ENCODE results near the genes SEPTIN14 and ERV3-1.

- PRO-cap, result no peak
CAGE:
- cytosol, long polyA plus RNA, result no peak
- long polyA plus RNA, result no peak
- nucleus, long polyA plus RNA, result no peak
These were observed 54.2 kb downstream of the EGFR start for GRCh38 chr7:55072757-55073626.

DNA sequence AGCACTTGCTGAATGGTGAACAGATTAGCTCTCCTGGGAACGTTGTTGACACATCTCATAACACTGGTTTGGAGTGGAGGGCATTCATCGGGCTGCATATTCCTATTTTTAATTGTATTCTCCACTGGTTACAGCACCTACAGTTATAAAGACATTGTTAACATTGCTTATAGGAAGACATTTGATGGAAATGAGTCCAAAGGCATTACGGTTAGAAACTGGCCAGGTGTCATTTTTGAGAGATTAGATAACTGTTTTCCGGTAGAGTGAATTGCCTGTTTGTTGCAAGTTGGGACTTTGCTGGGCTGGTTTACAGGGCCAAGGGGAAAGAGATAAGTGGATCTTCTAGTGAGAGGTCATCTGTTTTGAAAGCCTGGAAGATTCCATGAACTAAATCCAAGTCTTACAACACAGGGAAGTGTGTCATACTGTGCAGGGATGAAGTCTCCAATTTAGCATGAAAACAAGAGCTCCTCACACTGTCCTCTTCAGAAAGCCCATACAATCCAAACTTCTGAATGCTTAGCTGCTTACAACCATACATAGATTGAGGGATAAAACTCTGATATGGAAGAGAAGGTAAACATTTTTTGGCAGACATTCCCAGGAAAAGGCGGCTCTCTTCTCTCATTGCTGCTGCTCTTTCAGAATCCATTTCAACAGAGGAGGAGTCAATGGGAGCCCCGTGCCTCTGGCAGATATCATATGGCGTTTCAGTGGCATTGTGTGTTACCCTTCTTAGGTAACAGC lies 102.0 kb downstream of the EGFR start:
- PRO-cap, result no peak
CAGE:
- cytosol, long polyA plus RNA, result no peak
- long polyA plus RNA, result no peak
- nucleus, long polyA plus RNA, result no peak

DNA sequence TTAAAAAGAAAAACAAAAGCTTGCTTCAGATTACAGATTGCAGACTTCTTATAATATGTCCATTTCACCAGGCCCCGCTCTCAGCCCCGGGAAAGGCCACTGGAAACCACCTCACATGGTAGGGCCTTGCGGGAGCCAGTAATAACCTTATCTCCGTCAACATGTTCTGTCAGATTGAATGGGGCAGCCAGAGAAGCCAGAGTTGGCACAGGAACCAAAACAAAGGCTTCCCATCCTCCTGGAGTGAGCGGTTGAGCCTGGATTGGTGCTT lies 108.9 kb downstream of the EGFR start:
- PRO-cap, result no peak
CAGE:
- cytosol, long polyA plus RNA, result no peak
- long polyA plus RNA, result no peak
- nucleus, long polyA plus RNA, result no peak

- PRO-cap, result no peak
CAGE:
- cytosol, long polyA plus RNA, result no peak
- long polyA plus RNA, result no peak
- nucleus, long polyA plus RNA, result no peak
These were observed 103.0 kb downstream of the VOPP1 start for GRCh38 chr7:55469217-55469817.

DNA sequence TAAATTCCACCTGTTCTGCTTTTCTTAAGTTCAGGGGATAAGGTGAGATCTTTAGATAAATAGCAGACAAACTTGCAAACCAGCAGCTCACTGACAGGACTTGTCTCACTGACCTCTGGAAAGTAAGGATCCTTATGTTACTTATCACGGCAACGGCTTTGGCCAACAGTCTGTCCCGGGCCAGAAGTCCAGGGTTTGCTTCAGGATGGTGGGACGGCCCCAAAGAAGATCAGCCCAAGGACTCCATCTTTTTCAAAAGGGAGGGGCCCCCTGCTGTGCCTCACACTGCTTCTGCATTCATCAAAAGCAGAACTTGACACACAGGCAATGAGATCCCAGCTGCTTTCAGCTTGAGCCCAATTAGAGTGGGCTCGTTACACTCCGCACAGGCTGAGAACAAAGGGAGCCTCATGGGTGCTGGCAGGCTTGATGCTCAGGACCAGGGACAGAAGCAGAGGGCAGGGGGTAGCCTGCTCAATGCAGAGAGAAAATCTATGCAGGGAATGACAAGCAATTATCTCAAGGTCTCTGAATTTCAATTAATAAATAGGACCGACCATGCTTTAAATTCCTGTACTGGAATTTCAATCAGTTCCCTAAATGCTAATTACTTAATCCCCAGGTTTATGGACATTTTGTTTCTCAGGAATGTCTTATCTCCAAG lies 45.5 kb downstream of the VOPP1 start:
- PRO-cap, result no peak
CAGE:
- cytosol, long polyA plus RNA, result no peak
- long polyA plus RNA, result no peak
- nucleus, long polyA plus RNA, result no peak

DNA sequence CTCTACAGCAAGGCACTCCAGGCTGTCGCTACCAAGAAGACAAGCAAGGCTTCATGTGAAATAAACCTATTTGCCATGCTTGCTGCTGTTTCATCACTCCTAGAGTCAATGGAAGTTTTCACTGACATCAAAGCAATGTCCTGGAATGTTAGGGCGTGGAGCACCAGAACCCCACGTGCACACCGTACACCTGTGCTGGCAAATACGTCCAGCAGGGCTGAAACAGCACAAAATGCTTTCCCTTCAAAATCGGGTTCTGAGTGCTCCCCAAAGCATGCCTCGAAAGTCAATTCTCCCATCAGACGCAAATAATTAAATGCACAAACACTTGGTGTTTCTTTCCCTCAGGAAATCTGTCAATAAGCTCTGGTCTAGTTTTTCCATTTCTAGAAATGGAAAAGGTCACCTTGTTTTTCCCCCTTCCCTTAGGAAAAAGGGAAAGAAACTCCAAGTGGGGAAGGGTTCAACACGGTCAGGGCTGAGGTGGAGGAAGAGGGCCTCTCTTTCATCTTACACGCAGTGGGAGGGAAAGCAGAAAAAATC lies 21.1 kb downstream of the VOPP1 start:
- PRO-cap, result no peak
CAGE:
- cytosol, long polyA plus RNA, result no peak
- long polyA plus RNA, result no peak
- nucleus, long polyA plus RNA, result no peak

DNA sequence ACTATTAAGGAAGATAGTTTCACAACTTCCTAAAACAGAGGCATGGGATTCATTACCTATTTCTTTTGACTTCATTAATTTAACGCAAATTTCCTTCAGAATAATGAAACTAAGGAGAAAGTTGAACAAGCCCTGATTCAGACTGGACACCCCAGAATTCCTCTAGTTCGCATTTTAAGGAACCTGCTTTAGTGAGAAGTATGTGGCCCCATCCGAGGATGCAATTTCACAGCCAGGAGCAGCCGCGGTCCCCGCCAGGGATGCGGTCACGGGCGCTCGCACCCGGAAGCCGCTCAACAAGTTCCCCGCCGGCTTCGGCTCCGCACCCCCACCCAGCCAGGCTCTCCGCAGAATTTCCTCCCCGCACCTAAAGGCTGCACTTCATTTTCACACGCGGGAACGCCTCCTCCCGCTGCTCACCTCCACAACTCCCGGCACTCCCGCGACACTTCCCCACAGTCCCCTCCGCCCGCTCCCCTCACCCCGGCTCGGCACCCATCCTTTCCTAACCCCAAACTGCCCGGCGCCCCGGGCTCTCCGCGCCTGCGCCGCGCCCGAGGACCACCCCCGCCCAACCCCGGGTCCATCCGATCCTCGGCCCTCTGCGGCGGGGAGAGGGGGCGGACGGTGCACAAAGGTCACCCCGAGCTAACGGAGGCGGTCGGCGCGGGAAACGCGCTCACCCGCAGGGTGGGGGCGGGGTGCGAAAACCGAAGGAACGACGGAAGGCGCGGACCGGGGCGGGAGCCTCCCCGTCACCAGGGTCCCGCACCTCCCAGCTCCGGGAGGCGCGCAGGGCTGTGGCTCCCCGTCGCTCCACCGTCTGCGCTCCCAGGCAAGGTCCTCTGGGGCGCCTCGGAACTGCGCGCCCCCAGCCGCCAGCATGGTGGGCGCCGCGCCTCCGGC lies 707 bp downstream of the VOPP1 start:
- PRO-cap, result no peak
CAGE:
- cytosol, long polyA plus RNA, result no peak
- long polyA plus RNA, result start-site peak on the minus strand centred at position 469 of the sequence, 157 bp wide, 7 and 6 reads in 2 replicates
- nucleus, long polyA plus RNA, result no peak

GRCh38 chr7:55573276-55573576 lies 924 bp upstream of the VOPP1 start:
- PRO-cap, result no peak
CAGE:
- cytosol, long polyA plus RNA, result no peak
- long polyA plus RNA, result no peak
- nucleus, long polyA plus RNA, result no peak

DNA sequence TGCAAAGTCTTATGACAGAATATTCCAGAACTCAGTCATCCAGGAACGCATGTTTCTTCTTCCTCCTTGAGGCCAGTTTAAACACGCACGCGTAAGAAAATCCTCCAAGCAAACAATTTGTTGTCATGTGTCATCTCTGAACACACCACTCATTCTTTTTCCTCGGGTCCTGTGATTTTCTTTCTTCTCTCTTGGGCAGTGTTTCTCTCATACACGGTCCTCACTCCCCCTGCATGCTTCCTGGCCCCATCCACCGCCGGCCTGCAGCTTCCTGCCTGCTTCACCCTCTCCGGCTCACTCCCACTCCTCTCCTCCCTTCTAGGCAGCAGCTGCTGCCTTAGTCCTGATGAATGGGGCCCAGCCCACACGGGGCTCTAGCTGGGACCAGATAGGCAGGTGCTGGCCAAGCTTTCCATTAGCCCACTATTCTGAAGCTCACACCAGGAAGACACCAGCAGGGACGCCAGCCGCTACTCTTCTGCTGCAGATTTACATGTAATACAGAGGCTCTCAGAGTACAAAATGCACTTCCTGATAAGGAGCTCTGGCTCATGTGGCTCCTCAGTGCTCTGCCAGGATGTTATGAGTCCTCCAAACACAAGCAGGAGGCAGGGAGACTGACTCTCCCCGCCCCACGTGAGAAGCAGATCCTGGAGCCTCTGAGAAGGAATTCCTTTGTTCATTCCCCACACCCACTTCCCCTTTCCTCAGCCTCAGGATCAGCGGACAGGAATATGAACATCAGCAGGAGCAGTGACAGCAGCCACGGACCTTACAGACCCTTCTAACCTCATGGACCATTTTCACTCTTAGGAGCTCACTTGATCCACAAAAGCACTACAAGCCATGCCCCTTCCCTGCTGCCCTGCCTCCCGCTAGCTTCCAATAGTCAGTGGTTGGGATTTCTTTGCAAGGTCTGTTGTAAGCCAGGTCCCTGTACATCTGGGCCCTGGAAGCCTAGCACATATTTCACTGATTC lies 117.0 kb upstream of the VOPP1 start:
- PRO-cap, result no peak
CAGE:
- cytosol, long polyA plus RNA, result no peak
- long polyA plus RNA, result no peak
- nucleus, long polyA plus RNA, result no peak

GRCh38 chr7:55862695-55862934 lies at the start of gene SEPTIN14:
Gene SEPTIN14 (minus strand): TSS chr7:55862752.
- PRO-cap, result no peak
CAGE:
- cytosol, long polyA plus RNA, result no peak
- long polyA plus RNA, result no peak
- nucleus, long polyA plus RNA, result no peak

GRCh38 chr7:56087195-56087659 lies 5.5 kb downstream of the PHKG1 start:
- PRO-cap, result no peak
CAGE:
- cytosol, long polyA plus RNA, result no peak
- long polyA plus RNA, result no peak
- nucleus, long polyA plus RNA, result no peak

DNA sequence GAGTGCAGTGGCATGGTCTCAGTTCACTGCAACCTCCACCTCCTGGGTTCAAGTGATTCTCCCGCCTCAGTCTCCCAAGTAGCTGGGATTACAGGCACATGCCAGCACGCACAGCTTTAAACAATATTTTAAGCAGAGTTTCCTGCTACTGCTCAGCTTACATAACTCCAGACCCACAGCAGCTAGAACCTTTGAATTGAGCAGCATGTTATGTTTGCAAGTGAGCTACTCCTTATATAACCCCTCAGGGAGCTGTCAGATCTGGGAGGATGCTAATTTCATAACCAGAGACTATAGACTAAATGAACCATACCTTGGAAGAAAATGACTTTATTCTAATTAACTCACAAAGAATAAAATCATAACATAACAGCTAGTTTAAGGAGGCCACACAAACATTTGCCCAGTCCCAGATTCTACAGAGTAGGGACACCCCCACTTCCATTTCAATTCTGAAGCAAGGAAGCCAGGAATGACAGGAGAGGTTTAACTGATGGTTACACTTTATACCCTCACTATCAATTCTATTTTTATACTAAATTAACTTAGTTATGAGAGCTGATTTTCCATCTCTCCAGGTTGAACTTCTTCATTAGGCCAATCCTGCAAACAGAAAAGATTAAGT lies 4.9 kb downstream of the CHCHD2 start:
- PRO-cap, result no peak
CAGE:
- cytosol, long polyA plus RNA, result no peak
- long polyA plus RNA, result no peak
- nucleus, long polyA plus RNA, result no peak

DNA sequence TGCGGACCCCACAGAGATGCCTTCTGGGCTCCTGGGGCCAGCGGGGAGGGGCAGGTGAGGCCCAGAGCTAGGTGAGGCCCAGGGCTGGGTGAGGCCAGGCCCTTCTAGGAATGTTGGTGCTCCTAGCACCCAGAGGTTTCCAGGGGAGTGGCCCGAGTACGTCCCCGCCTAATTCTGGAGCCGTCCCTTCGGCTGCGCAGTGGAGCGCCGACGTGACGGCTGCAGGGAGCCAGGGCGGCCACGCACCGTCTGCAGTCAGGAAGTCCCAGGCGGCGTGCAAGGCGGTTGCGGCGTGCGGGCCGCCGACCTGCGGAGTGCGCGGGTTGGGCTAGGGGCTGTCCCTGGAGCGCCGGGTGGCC lies 58.3 kb upstream of the NUPR2 start:
- PRO-cap, result no peak
CAGE:
- cytosol, long polyA plus RNA, result no peak
- long polyA plus RNA, result no peak
- nucleus, long polyA plus RNA, result no peak

DNA sequence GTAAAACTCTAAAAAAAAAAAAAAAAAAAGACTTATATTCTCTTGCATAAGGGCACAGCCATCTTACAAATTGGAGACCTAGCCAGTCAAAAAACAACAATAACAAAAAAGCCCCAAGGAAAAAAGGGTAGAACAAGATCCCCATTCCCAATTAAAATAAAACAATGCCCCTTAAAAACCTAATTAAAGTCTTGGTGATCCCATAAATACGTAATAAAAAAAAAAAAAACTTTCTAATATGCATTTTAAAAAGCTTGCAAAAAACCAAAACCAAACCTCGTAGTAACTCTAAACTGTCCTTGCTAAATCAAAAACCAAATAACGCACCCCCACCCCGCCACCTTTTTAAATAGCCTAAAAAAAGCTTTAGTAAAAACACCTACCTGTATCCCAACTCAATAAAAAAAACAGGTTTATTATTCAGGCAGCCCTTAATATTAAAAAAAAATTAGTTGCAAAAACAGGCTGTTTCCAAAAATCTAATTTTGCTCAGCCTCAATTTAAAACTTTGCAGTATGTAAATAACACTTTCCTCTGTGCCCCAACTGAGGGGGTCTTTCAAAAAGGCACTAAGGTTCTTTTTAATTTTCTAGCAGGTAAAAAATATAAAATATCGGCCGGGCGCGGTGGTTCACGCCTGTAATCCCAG lies 52.7 kb downstream of the ZNF680 start:
- PRO-cap, result no peak
CAGE:
- cytosol, long polyA plus RNA, result no peak
- long polyA plus RNA, result no peak
- nucleus, long polyA plus RNA, result start-site peak on the minus strand centred at position 127 of the sequence, 134 bp wide, 6 and 7 reads in 2 replicates; start-site peak on the minus strand centred at position 315 of the sequence, 55 bp wide, 12 and 5 reads in 2 replicates

DNA sequence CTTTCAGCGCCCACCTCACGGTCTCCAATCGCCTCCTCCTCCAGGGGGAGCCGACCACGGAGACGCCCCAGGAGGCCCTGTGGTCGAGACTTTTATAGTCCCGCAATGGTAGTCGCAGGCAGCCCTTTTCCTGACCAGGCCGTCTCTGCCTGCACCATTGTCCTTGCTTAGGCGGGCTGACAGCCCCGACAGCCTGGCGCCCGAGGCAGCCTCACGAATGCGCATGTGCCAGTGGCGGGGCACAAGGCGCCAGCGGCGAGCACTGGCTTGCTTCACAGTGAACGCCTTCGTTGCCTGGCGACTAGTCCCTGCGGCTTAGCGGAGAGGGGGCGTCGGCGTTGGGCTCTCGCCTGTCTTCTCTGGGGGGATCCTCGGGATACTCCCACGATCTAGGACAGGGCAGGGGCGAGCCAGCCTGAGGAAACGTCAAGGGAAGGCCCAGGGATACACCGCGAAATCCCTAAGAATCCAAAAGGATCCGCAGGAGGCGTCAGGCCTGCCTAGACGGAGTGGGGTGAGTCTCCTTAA lies 20.7 kb upstream of the ZNF273 start:
- PRO-cap, result no peak
CAGE:
- cytosol, long polyA plus RNA, result no peak
- long polyA plus RNA, result no peak
- nucleus, long polyA plus RNA, result no peak

- PRO-cap, result bidirectional peak, plus-strand start at chr7:65006806, minus-strand start at chr7:65006721
CAGE:
- cytosol, long polyA plus RNA, result no peak
- long polyA plus RNA, result start-site peak on the minus strand at chr7:65006675-65006730, 47 and 15 reads in 2 replicates
- nucleus, long polyA plus RNA, result no peak
These were observed at the start of gene ERV3-1 for GRCh38 chr7:65006141-65007093. Gene ERV3-1 (minus strand): TSS chr7:65006687.

DNA sequence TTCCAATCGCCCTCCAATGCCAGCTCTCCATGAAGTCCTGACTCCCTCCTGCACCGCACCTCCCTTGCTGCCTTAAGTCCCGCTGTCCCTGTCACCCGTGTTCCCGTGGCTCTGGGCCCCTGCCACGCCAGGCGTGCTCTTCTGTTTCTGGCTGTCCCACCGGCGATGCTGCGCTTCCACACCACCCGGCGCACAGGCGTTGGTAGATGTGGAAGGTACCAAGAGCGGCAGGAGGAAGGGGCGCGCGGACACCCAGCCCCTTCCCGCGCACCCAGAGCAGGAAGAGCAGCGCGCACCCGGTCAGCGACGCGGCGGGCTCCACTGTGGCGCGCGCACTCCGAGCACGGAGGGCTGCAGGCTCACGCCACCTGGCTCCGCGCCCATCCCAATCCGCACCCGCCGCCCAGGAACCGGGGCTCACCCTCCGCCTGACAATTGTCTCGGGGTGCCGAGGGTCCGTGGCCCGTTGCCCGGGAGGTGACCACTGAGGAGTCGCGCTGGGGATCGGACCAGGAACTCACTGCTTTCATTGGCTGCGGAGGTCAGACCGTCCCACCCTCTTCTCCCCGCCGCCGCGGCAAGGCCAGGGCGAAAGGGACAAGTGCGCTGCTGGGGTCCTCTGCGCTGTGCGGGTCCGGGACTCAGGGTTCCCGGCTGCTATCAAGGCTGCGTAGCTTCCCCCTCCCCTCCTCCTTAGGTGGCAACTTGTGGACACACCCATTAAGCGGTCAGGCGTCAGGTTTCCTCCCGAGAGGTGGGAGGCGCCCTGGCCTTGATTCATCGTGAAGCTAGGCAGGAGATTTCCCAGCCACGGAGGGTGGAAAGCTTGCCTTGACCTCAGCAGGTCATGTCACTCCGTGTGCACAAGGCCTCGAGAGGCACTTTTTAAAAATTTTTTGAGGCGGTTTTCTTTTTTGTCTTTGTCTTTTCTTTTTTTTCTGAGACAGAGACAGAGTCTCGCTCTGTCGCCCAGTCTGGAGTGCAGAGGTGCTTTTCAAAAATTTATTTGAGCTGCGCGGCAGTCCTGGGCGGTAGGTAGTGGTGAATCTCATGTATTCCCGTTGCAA lies 121.5 kb upstream of the ZNF92 start:
- PRO-cap, result no peak
CAGE:
- cytosol, long polyA plus RNA, result no peak
- long polyA plus RNA, result no peak
- nucleus, long polyA plus RNA, result no peak

DNA sequence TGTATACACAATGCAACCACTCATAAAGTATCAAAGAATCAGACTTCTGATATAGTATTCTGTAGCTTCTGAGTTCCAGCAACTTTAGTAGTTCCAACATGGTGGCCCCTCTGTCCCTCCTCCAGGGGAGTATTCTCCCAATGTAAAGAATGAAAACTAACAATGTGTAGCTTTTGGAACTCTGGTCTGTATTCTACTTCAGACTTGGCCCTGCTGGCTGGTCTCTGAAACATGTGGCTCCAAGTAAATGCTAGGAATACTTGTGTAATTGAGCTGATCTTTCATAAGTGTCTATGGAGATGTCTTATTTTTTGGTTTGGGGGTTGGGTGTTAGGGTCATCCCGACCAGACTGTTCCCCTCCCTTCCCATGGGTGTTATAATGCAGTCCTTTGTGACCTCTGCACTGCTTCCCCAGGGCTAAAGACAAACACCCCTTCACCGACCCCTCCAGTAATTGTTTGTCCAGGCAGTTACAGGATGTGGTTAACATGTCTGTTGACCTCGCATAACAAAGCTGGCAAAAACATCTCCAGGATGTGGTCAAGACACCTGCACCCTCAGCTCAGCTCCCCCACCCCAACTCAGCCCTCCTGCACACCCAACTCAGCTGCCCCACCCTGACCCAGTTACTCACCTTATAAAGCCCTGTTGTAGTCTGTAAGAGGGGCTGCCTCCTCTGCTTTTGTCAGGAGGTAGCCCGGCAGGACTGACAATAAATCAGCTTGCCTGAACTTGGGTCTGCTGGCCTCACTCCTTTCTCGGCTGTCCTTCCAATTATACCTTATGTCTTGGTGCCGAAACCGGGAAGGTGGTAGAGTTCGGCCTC lies 102.0 kb downstream of the ZNF92 start:
- PRO-cap, result no peak
CAGE:
- cytosol, long polyA plus RNA, result no peak
- long polyA plus RNA, result no peak
- nucleus, long polyA plus RNA, result no peak

DNA sequence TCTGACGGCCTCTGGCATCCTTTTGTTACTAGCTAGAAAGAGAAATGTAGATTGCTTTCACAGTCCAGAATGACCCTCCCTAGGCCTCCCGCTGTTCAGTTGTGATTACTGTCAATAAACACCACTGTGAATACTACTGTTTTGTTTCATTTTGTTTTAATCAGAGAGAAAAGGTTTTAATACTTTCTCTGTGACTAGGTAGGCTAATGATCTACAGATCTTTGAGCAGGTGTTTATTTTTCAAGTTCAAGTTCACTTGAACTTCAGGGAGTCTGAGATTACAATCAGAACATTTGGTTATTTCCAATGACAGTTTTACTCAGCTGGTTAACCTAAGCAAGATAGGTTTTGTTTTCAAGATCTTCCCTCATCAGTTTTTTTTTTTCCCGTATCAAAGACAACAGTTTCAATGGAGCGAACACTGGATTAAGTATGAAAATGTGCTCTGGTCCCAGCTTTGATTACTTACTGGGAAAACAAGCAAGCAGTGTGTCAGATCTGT lies 34.7 kb downstream of the VKORC1L1 start:
- PRO-cap, result no peak
CAGE:
- cytosol, long polyA plus RNA, result no peak
- long polyA plus RNA, result no peak
- nucleus, long polyA plus RNA, result no peak

DNA sequence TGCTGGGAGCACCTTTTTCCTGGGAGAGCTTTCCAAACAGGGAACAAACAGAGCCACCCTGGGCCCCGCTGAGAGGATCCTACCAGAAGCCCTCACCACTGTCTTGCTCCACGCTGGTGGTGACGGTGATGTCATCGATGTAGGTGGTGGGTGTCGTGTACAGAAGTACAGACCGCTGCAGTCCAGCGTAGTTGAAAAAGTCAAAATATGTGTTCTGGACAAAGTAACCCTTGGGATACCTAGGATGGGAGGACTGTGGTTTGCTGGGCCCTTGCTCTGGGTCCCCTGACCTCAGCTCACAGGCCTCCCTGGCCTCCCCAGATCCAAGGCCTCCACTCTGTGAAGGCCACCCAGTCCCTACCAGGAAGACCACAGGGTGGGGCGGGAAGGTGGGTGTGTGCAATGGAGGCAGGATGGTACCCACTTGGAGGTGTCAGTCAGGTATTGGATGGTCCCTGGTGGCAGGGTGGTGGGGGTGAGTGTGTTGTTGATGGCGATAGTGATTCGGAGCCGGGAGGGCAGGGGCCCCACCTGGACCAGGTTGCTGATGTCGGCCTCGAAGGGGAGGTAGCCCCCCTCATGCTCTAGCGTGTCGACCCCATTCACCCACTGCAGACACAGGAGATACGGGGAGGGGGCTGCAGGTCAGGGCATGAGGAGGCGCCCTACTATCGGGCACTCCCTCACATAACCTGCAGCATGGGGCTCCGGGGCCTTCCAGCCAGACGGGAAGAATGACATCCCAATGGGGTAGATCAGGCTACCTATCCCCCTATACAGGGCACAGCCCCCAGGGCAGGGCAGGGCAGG lies 2.5 kb downstream of the GUSB start:
- PRO-cap, result no peak
CAGE:
- cytosol, long polyA plus RNA, result no peak
- long polyA plus RNA, result no peak
- nucleus, long polyA plus RNA, result no peak